Brain (tissue), 1 donor: Measurements from ENCODE around the genes MEGF10, PRRC1 and MINAR2.

DNA sequence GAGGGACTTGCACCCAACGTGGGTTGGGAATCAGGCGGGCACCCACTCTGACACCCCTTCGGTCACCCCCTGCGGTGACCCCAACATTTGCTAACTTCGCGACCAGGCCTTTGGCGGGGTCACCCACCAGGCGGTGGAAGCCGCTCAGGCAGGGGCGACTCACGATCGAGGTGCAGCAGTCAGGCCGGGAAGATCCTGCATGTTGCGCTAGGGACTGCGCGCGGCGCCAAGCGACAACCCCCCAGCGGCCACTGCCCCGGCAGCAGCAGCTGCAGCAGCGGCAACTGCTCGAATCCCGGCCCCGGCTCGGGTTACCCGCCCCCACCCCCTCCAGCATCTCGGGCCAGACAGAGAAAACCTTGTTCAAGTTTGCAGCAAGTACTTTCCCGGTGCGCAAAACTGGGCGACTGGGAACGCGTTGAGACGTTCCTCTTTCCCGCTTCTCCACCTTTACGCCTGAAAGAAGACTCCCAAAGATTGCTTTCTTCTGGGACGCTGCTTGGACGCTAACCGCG is at the start of gene MEGF10:
TSS of gene MEGF10 (plus strand) at position 346 of the 515 bp plus-strand sequence.
- RRBS = 2% methylated on average over 15 of the region's 40 CpGs

GRCh38 chr5:127517574-127518723 is at the start of gene PRRC1:
TSS of gene PRRC1 (plus strand) at chr5:127517640.
- RRBS = no CpG with 5 or more reads among the region's 76 CpGs

GRCh38 chr5:127659913-127660481 is 11.1 kb downstream of the CTXN3 start:
- RRBS = no CpG with 5 or more reads among the region's 4 CpGs

- RRBS = no CpG with 5 or more reads among the region's 28 CpGs
Observed at GRCh38 chr5:127739287-127740101, 36.3 kb downstream of the CCDC192 start.

- RRBS = 4% methylated on average over 7 of the region's 32 CpGs
Observed at GRCh38 chr5:128538871-128539493, 937 bp upstream of the FBN2 start.

GRCh38 chr5:129440348-129441102 is 19.6 kb upstream of the ADAMTS19 start:
- RRBS = no CpG with 5 or more reads among the region's 7 CpGs

GRCh38 chr5:129747883-129748407 is at the start of gene MINAR2:
TSS of gene MINAR2 (plus strand) at chr5:129748094.
- RRBS = no CpG with 5 or more reads among the region's 9 CpGs

DNA sequence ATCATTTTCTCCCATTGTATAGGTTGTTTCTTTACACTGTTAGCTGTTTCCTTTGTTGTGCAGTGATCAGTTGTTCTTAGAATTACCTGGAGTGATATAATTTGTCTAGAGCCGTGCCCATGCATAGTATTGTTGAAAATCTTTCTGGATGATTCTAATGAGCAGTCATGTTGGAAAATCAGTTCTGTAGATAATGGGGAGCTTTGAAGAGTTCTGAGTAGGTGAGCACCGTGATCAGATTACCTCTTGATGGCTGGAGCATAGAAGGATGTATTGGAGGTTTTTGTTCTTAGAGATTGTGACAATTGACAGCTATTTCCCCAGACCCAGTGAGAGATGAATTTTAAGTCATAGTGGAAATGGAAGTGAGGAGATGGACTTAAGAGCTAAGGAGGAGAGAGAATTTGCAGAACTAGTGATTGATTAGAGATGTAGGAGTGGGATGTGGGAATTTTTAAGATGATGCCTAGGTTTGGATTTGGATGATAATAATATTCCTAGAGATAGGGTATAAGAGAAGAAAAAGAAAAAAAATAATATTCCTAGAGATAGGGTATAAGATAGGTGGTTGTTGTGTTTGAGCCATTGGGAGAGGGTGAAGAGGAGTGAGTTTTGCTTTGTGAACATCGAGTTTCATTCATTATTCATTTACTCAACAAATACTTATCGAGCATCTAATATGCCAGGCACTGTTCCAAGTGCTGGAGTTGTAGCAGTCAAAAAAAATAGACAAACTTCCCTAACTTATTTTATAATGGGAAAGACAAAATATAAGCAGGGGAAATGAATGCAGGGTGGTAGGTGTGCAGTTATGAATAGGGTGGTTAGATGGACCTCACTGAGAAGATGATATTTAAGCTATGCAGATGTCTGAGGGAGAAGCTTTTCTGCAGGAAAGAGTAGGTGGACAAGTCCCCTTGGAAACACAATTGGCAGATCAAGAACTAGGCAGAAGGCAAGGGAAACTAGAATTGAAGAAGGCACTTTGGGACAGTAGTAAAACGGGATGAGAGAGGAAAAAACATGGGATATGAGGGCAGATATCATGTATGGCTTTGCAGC is 18.8 kb downstream of the CHSY3 start:
- RRBS = no CpG with 5 or more reads among the region's 5 CpGs

DNA sequence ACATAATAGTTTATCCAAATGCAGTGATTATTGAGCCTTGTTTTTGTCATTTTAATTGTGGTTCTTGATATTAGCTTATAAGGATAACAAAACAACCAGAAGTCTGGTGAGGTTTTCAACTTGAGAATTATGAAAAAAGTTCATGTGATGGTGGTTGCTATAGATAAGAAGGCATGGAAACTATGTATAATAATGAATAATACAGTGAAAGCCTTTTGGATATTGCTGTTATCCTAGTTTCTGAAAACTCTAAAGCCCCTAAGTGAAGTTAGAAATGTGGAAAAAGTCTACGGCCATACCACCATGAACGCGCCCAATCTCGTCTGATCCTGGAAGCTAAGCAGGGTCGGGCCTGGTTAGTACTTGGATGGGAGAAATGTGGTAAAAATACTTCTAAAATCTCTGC is 209.9 kb downstream of the CHSY3 start:
- RRBS = no CpG with 5 or more reads among the region's 5 CpGs

DNA sequence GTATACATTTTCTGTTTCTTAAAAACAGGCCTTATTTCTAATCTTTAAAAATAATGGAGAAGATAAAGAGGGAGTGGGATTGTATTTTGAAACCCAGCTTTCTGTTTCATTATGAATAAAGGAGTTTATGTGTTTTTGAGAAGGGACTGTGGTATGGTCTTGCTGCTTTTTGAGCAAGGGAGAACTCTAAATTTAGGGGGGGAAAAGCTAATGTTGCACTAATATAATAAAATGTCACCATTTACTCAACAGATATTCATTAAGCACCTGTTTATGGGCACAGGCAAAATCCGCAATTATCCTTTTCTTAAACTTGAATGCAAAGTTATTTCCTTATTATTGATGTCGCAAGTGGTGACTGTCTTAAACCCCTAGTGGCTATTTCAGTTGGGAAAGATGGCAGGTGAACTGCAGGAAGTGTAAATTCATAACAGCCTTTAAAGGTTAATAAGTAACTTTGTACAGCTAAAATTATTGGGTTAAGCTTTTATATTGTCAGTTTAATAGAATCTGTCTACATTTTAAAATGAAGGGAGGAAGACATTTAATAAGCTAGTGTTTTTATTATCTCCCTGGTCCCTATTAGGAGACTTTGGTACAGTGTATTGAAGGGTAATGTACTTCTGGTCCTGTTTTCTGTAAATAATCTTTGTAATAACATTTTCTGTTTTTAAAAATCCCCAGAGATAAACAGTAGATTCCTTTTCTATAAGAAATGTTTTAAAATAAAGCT is 1.6 kb downstream of the CDC42SE2 start:
- RRBS = no CpG with 5 or more reads among the region's 2 CpGs

DNA sequence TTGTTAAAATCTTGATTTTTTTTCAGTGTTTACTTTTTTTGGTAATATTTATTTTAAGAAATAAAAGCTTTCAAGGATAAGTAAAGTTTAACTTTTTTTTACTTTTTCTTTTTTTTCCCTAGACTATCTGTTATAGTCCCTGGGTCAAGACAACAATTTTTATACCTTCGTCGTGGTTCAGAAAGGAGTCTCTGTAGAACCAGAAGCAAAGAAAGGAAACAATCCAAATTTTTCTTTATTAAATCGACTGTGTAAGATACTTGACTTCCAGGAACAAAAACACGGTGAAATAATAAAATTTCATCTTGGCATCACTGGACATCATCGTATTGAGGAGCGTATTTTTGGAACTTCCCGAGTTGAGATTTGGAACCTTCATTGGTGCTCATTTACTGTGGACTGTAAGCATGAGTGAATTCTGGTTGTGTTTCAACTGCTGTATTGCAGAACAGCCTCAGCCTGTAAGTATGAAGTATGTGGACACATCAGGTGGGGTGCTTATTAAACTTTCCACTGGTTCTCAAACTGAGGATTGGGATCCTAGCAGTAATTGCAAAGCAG is 95.3 kb downstream of the CDC42SE2 start:
- RRBS = no CpG with 5 or more reads among the region's 7 CpGs

- RRBS = no CpG with 5 or more reads among the region's 10 CpGs
Observed at GRCh38 chr5:131391520-131392257, 127.8 kb downstream of the CDC42SE2 start.

- RRBS = no CpG with 5 or more reads among the region's 6 CpGs
Observed at GRCh38 chr5:131536205-131536826, 98.7 kb downstream of the RAPGEF6 start.

GRCh38 chr5:131537834-131538206 is 97.2 kb downstream of the RAPGEF6 start:
- RRBS = no CpG with 5 or more reads among the region's 5 CpGs

DNA sequence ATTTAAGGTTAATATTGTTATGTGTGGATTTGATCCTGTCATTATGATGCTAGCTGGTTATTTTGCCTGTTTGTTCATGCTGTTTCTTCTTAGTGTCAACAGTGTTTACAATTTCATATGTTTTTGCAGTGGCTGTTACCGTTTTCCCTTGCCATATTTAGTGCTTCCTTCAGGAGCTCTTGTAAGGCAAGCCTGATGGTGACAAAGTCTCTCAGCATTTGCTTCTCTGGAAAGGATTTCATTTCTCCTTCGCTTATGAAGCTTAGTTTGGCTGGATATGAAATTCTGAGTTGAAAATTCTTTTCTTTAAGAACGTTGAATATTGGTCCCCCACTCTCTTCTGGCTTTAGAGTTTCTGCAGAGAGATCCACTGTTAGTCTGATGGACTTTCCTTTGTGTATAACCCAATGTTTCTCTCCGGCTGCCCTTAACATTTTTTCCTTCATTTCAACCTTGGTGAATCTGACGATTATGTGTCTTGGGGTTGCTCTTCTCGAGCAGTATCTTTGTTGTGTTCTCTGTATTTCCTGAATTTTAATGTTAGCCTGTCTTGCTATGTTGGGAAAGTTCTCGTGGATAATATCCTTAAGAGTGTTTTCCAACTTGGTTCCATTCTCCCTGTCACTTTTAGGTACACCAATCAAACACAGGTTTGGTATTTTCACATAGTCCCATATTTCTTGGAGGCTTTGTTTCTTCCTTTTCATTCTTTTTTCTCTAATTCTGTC is 69.0 kb downstream of the FNIP1 start:
- RRBS = no CpG with 5 or more reads among the region's 7 CpGs

- RRBS = no CpG with 5 or more reads among the region's 1 CpG
Observed at GRCh38 chr5:131747658-131748080, 49.1 kb downstream of the FNIP1 start.

DNA sequence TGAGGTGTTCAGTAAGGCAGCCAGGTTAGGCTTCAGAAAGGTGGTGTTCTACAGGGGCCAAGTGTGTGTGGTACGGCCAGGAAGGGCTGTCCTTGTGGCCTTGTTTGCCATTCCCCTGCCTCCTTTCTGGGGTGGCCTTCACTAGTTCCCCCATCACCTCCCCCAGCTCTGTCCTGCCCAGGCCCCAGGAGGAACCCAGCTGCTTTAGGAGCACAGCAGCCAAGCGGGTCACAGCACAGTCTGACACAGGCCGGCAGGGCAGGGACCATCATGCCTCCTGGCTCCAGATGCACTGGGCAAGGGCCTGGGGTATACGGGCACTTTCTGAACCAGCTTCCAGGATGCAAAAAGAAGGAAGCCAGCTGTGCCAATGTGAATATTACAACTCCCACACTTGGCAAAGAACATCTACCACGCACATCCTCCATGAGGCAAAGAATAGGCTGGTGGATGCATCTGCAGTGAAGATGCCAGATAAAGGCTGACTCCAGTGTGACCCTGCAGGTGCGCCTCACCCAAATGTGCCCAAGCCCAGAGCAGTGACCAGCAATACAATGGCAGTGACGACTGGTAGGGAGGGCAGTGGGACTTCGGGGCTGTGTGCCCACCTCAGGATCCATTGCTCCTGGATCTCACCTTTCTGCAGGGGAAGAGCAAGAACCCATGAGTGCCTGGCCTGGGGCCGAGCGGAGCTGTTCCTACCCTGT is 6.4 kb upstream of the IL3 start:
- RRBS = no CpG with 5 or more reads among the region's 10 CpGs

DNA sequence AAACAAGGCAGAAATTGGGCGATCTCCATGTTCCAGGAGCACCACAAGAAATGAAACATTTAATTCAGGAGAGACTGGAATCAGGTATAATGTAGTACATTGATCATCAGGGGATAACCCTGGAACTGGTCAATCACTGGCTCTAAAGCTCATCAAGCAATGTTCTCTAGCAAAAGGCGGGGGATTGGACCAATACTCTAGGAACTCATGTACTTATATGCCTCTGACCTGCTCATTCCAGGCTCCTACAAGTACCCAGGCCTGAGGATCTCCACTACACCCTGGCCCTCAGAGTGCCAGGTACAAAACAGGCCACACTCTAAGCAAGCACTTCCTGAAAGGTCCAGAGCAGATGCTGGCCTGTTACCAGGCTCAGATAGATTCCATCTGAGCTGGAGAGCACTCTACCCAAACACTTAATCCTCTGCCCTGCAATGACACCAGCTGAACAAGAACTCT is 3.1 kb downstream of the P4HA2 start:
- RRBS = no CpG with 5 or more reads among the region's 2 CpGs

DNA sequence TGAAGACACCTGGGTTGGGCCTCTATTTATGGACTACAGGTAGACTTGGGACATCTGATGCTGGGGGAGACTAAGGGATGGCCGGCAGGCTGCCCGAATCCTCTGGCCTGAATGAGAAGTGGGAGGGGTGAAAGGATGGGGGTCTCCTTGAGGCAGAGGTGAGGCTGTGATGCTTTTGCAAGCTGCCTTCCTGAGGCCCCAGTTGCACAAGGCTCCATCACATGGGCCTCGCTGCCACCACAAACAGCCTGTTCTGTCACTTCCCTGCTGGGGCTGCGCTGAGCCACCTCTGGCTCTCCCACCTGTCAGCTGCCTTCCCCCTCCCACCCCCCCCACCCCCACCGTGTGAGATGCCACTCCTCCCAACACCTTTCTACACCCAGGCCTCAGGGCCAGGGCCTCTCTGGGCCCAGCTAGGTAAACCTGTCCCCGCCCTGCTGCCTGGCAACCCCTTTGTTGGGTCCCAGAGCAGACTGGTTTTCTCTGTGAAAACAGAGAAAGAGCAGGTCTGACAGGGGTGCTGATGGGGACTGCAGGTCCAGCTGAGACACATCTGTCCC is 4.5 kb upstream of the PDLIM4 start:
- RRBS = no CpG with 5 or more reads among the region's 6 CpGs

GRCh38 chr5:132258310-132259112 is 1.0 kb downstream of the PDLIM4 start:
- RRBS = 44% methylated on average over 3 of the region's 15 CpGs